HTR-8/SVneo (cell line): ENCODE measurements around a stretch of chr16.

- RRBS = no CpG with 5 or more reads among the region's 2 CpGs
These were observed 2.0 kb downstream of the SPIRE2 start for GRCh38 chr16:89830294-89830602.

DNA sequence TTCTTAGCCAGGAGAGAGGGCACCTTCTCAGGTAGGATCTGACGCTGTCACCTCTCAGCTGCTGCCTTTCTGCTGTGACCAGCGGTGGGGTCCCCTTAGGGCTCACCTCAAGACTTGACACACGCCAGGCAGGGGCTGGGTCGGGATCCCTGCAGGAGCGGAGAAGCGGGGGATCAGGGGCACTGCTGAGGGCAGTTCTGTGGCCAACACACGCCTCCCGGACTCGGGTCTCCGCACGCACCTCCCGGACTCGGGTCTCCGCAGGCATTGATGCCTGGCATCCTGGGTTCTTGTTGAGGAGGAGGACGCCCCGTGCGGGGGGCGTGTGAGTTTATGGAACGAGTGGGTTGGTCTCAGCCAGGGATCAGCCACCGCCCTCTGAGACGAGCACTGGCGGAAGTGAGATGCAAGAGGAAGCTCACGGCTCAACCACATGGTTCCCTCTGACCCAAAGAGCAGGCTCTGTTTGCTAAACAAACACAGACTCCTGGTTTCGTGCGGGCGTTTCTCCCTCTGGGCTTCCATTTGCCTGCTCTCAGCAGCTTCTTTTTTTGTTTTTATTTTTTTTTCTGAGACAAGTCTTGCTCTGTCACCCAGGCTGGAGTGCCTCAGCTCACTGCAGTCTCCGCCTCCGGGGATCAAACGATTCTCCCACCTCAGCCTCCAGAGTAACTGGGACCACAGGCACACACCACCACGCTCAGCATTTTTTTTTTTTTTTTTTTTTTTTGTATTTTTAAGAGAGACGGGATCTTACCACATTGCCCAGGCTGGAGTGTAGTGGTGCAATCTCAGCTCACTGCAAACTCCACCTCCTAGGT is 9.4 kb downstream of the SPIRE2 start:
- RRBS = no CpG with 5 or more reads among the region's 31 CpGs

DNA sequence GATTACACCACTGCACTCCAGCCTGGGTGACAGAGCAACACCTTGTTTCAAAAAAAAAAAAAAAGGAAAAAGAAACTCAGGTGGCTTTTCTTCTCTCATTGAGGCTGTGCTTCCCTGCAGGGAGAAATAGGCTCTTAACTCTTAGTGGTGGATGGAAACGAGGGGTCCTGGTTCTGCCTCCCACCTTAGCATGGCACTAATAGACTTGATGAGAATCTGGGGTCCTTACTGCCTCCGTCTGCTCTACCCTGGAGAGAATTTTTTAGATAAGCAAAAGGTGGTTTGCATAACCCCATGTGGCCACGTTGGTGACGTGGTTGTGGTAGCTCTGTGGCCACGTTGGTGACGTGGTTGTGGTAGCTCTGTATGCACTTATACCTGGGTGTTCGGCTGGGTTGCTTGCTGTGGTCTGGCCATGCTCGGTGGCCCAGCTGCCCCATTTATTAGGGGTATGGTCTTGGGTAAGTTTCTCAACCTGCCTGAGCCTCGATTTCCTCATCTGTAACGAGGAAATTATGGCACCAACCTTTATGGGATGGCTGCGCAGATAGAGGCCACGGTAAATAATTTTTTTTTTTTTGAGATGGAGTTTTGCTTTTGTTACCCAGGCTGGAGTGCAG is 13.0 kb downstream of the SPIRE2 start:
- RRBS = no CpG with 5 or more reads among the region's 12 CpGs

- RRBS = no CpG with 5 or more reads among the region's 15 CpGs
These were observed 5.9 kb upstream of the MC1R start for GRCh38 chr16:89912692-89913189.

GRCh38 chr16:89921033-89921442 is 2.1 kb upstream of the TUBB3 start:
- RRBS = no CpG with 5 or more reads among the region's 11 CpGs

DNA sequence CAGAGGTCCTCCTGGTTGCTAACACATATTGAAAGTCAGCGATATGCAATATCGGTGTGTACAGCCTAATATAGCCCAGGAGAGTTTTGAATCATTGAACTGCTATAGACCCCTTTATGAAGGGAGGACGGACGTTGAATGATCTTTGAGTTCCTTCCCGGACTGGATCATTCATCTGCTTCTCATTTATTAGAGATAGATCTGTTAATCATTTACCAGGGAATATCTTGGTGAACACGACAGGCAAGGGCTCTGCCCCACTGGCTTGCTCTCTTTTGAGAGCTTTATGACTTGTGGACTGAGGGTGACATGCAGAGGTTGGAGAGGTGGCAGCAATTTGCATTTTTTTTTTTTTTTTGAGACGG is 25.3 kb downstream of the DEF8 start:
- RRBS = no CpG with 5 or more reads among the region's 7 CpGs

DNA sequence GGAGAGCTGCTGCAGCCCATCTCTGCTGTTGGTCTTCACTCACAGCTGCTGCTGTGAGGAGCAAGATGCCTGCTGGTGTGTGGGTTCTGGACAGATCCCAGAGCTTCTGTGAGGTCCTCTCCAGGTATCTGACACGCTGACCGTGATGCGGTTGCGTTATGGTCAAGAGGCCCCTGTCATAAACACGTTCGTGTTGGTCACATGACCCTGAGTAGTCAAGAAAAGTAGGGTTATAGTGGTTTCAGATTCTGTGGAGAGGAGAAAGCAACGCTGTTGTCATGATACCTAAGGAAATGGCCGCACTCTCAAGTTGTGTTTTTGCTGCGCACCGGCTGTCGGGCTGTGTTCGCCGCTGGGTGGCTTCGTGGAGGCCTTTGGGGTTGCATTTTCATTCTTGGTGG is 34.8 kb downstream of the DEF8 start:
- RRBS = no CpG with 5 or more reads among the region's 14 CpGs

DNA sequence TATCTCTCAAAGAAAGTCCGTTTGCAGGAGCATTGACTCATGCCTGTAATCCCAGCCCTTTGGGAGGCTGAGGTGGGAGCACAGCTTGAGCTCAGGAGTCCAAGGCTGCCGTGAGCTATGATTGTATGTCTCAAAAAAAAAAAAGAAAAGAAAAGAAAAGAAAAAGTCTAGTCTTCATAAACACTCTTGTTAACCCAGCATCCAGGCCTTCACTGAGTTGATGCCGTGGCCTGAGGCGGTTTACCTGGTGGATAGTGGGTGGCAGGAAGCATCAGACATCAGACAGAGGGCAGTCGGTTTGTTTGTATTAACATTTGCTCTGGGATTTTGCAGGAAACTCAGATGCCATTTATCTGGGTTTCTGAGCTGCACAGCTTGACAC is 909 bp upstream of the DBNDD1 start:
- RRBS = no CpG with 5 or more reads among the region's 5 CpGs

GRCh38 chr16:90020724-90021620 is 1.5 kb upstream of the GAS8 start:
- RRBS = no CpG with 5 or more reads among the region's 5 CpGs

DNA sequence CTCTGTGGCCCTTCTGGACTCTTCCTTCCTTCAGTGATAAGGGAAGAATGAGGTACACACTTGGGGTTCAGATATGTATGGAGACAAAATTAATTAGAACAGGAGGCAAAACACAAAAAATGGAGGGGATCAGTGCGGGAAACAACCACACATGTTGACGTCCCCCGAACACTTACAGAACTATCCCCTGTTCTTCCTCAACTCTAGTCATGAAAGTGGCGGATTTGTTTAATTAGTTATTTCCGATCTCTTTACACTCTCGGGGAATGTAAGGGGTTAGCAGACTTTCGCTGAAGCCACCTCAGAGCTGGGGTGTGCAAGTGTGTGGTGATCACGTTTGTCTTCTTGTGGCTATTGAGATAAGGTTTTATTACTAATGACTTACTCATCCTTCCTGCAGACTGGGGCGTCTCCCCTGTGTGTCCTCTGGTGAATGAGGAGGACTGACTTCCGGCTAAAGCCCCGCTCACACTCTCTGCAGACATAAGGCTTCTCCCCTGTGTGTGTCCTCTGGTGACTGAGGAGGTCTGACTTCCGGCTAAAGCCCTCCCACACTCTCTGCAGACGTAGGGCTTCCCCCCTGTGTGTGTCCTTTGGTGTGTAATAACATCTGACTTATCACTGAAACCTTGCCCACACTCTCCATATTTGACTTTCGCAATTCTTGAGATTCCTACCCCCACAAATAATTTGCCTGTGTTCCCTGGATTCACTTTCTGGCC is 19.5 kb downstream of the PRDM7 start:
- RRBS = 6% methylated on average over 1 of the region's 14 CpGs